AG10803 (cell line): ENCODE measurements around a stretch of chr9.

DNA sequence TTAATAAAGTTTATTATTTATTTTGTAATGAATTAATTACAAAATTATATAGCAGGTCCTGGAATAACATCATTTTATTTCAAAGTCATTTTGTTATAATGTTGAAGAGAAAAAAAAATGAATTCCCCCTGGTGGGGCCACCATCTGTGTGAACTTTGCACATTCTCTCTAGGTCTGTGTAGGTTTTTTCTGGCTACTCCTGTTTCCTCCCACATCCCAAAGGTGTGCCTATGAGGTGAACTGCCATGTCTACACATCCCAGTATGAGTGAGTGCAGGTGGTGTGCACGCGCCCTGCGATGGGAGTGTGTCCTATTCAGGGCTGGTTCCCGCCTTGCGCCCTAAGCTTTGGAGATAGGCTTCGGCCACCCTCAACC lies 195.8 kb downstream of the SYK start:
- RRBS, result no CpG with 5 or more reads among the region's 6 CpGs

- RRBS, result no CpG with 5 or more reads among the region's 4 CpGs
Observed at GRCh38 chr9:91106510-91106709, 255.3 kb downstream of the AUH start.

DNA sequence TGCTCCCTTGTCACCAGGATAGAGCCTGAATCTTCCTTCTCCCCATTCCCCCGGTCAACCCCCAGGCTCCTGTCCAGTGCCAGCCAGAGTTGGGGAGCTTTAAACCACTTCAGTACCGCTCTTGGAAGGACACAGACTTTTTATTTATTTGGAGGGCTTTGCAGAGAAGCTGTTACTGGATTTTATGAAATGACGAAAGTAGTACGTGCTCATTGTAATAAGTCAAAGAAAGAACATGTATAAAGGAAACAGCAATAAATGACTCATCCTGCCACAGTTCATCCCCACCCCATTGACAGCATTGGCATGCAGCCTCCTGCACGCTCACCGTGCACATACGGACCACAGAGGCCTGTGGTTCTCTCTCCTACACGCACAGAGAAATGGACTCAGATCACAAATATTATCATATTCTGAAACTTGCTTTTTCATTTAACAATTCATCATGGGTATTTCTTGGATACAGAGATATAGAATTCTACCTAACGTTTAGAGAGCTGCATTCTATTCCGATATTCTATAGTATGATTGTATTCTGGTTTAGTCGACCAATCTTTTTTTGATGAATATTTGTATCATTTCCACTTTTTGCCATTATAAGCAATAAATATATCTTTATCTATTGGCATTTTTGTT lies 230.1 kb downstream of the AUH start:
- RRBS, result no CpG with 5 or more reads among the region's 11 CpGs

DNA sequence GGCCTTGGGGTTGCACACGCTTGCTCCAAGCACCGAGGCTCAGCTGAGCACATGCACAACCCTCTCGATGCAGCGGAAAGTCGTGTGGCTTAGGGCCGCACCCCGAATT lies 167.8 kb downstream of the AUH start:
- RRBS, result no CpG with 5 or more reads among the region's 7 CpGs

GRCh38 chr9:91197249-91197650 lies 164.5 kb downstream of the AUH start:
- RRBS, result no CpG with 5 or more reads among the region's 4 CpGs

DNA sequence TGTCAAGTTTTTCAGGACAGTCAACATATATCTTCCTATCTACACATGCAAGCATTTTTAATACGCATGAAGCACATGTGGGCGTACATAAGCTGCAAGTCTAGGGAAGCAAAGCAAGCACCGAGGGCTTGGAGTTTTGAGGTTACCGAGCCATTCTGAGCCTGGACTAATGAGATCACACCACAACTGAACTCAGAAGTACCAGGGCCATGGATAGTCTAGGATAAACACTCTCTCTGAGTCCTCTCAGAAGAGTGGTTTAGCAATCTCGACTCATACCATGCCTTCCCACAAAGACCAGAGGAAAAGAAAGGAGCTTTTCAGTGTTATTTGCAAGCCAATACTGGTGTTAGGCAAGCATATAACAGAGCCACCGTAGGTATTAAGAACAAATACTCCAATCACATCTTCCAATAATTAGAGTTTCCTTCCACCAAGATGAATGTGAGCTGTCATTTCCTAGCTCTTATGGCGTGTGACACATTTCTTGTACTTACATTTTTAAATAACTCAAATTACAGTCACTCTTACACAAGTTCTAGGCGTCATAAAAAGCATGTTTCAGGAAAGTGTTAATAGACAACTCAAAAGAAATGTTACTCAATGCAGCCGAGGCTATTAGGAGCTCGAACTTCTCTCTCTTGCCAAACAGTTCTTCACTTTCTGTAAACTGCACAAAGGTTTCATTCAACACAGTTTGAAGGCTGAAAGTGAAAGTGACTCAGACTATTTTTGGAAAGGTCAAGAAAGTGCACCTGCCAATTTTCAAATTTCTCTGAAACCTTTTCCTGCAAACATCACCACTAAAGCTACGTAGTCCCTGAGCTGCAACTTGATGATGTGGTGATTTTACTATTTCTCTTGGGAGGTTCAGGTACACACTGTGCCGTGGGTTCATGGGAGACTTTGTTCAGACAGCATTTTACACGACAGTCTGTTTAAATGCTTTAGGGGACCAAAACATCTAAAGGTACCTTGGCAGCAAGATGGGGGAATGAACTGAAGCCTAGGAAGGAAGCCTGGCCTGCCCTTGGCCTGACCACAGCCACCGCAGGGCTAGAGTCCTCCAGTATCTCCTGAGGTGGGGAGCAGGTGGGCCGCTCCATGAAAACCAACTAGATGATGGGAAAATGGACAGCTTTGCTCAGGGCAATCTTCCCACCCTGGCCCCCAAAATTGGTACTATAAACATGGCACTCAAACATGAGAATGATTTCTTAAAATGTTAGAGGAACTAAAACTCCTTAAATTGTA lies 153.8 kb downstream of the AUH start:
- RRBS, result no CpG with 5 or more reads among the region's 15 CpGs

DNA sequence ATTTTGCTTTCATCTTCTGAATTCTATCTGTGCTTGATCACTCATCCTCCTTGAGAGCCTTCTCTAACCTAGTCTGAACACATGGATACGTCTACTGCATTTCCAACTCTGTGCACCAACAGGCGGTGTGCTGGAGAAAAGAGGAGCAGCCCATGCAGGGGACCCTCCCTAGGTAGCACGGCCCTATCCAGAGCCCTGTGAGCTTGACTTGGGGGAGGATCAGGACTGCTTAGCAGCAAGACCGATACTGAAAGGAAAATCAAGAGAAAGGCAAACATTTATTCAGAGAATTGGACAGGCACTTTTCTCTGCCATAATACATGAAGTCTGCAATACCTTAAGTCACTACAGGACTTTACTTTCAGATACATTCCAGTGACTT lies 149.7 kb downstream of the AUH start:
- RRBS, result no CpG with 5 or more reads among the region's 4 CpGs

- RRBS, result no CpG with 5 or more reads among the region's 6 CpGs
Observed at GRCh38 chr9:91292977-91293572, 68.6 kb downstream of the AUH start.

GRCh38 chr9:91403044-91403924 lies 20.3 kb downstream of the NFIL3 start:
- RRBS, result no CpG with 5 or more reads among the region's 6 CpGs

DNA sequence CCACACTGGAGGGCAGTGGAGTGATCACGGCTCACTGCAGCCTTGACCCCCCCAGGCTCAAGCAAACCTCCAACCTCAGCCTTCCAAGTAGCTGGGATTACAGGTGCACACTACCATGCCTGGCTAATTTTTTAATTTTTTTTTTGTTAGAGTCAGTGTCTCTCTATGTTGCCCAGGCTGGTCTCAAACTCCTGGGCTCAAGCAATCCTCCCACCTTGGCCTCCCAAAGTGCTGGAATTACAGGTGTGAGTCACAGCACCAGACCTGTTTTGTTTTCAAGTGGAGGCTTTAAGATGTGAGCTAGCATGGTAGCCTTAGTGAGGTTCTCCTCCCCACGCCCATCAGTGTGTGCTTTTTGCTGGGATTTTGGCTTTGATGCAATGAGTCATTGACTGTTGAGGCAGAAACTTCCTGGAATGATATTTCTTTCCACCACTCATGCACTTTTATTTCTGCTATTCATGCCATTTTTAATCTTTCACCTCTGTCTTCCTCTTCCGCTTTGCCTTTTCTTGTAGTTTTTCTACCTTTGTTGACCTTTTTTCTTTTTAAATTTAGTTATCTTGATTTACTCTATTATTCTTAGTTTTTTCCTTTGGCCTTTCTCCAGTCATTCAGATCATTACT lies 4.2 kb upstream of the NFIL3 start:
- RRBS, result no CpG with 5 or more reads among the region's 3 CpGs

DNA sequence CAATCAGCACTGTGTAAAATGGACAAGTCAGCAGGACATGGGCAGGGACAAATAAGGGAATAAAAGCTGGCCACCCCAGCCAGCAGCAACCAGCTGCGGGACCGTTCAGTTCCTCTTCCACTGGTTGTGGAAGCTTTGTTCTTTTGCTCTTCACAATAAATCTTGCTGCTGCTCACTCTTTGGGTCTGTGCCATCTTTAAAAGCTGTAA lies 93.9 kb upstream of the NFIL3 start:
- RRBS, result no CpG with 5 or more reads among the region's 2 CpGs

DNA sequence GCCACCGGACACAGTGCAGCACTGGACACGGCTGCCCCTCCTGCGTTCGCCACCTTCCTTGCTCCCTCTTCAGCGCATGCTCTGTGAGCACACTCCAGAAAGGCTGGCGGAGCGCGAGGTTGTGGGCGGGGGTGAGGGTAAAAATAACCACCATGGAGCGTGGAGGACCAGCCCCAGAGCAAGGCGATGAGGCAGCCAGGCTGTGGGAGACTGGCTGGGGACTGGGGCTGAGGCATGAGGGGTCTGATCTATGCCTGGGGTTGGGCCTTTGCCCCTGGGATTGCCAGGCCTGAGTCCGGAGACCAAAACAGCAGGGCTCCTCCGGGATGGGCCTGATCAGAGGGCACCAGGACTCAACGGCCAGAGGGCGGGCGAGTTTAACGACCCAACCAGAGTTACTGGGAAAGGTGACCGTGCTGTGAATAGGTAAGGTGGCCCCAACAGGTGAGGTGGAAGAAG lies 97.1 kb downstream of the ROR2 start:
- RRBS, result no CpG with 5 or more reads among the region's 18 CpGs

- RRBS, result no CpG with 5 or more reads among the region's 14 CpGs
Observed at GRCh38 chr9:91888627-91889541, 61.1 kb downstream of the ROR2 start.

DNA sequence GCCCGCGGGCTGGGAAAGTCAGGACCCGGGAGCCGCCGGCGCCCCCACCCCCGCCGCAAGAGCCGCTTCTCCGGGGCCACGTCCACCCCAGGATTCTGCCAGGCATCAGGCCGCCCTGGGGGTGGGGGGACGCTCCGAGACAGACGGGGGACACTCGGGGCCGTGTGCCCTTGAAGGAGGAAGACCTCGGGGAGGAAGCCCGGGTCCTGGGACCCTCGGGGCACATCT lies 820 bp downstream of the ROR2 start:
- RRBS, result 3% methylated on average over 7 of the region's 20 CpGs

DNA sequence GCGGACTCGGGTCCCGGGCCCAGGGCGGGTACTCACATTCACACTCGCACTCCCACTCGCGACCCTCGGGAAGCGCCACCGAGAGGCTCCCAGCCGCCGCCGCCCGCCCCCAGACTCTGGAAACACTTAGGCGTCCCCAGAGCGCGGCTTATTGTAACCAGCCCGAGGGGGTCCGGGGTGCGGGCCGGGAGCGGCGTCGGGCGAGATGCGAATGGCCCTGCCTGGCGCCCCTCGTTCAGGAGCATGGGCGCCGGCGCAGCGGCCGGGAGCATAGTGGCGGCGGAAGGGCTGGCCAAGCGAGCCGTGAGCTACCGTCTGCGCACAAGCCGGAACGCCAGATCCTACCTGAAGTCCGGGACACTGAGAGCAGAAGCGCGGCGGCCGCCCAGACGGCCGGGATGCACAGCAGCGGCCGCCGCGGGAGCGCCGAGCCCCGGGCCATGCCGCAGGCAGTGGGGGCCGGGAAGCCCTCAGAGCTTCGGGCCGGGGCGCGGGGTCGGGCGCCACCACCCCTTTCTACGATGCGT lies 443 bp downstream of the ROR2 start:
- RRBS, result 2% methylated on average over 35 of the region's 65 CpGs

- RRBS, result no CpG with 5 or more reads among the region's 8 CpGs
Observed at GRCh38 chr9:92086703-92087271, 28.4 kb downstream of the SPTLC1 start.

- RRBS, result no CpG with 5 or more reads among the region's 21 CpGs
Observed at GRCh38 chr9:92133808-92134657, 18.8 kb upstream of the SPTLC1 start.

GRCh38 chr9:92432354-92432718 lies 8.1 kb upstream of the OMD start:
- RRBS, result no CpG with 5 or more reads among the region's 5 CpGs

- RRBS, result no CpG with 5 or more reads among the region's 15 CpGs
Observed at GRCh38 chr9:92618373-92619183, 51.4 kb downstream of the IPPK start.

DNA sequence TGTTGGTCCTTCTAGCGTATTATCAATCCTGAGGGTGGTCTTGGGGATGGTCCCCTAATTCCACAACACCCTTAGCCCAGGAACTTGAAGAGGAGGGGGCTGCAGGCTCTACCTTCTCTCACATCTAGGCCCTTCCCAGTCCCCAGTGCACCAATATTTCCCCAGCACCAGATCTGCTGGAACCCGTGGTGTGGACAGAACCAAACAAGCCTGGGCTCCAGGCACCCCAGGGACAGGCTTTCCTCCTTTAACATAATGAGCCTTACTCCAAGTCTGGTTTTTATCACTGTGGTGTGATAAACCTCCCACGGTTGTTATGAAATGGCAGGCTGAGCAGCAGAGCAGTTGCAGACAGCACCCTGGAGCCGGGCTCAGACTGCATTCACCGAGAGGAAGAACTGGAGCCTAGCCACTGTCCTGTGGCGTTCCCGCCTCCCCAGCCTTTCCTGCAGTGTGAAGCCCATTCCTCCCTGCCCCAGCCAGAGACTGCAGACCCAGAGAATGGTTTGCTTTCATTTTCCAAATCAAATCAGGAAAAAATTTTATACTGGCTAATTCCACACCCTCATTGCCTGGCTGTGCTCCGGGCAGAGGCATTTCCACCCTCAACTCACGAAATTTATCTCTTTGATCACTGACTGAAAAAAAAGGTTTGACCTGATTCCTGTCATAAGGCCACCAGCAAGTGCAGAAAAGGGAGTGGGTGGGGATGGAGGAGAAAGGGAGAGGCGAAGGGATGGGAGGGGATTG lies 19.1 kb downstream of the IPPK start:
- RRBS, result no CpG with 5 or more reads among the region's 10 CpGs